ENCODE measurements around a stretch of chr17.

GRCh38 chr17:80867535-80868061, 124.0 kb upstream of the CHMP6 start:
- PRO-cap, 2 experiments = no peak in any of the 2 experiments

- PRO-cap, 2 experiments = no peak in any of the 2 experiments
Measured at GRCh38 chr17:80970007-80970972, 21.4 kb upstream of the CHMP6 start.

DNA sequence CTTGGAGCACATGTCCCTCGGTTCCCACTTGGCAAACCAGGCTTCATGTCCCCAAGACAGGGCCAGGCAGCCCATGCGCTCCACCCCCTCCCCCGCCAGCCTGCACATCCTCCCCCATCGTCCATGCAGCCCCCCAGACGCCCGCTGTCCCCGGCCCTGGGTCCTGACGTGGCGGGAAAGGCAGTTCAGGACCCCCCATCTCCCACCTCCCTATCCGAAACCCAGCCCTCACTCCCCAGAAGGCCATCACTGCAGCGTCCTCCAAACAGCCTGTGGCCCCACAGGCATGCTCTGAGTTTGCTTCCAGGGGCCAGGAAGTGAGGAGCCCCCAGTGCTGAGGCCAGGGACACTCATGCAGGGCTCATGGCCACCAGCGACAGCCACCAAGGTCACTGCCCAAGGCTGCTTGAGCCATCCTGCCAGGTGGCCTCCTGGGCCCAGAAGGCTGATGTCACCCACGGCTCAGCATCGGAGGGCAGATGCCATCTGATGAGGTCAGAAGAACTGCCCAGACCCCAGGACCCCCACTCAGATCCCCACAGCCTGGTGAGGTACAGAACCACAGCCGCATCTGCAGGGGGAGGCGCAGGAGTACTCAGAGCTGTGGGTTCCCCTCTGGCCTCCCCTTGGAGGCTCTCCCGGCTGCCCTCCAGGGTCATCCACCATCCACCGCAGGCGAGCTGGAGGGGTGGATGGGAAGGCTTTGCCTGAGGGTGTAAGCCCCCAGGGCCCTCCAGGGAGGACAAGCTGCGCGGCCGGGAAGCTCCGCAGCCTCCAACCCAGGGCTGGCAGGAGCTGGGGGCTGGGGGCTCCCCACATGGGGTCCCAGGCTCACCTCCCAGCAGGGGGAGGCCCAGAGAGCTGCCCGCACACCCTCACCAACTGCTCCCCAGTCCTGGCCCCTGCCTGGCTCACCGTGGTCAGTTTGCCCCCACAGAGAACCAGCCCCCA, 20.2 kb upstream of the CHMP6 start:
- PRO-cap, 2 experiments = no peak in any of the 2 experiments

DNA sequence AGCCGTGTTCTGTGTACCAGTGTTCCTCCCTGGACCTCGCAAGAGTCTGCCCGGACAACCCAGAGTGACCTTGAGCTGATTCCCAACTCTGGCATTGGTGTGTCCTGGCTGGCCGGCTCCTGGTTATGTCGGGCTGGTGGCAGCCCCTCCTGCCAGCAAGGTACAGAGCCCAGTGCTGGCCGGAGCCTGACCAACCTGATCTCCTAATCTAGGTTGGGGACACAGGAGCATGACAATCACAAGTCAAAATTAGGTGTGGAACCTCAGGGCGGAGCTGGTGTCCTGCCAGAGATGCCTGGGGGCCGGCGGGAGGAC, 9.6 kb downstream of the CHMP6 start:
- PRO-cap, 2 experiments = no peak in any of the 2 experiments

- PRO-cap, 2 experiments = no peak in any of the 2 experiments
Measured at GRCh38 chr17:81003946-81004905, 12.6 kb downstream of the CHMP6 start.

- PRO-cap, 2 experiments = no peak in any of the 2 experiments
Measured at GRCh38 chr17:81032139-81032536, 2.8 kb upstream of the BAIAP2 start.

DNA sequence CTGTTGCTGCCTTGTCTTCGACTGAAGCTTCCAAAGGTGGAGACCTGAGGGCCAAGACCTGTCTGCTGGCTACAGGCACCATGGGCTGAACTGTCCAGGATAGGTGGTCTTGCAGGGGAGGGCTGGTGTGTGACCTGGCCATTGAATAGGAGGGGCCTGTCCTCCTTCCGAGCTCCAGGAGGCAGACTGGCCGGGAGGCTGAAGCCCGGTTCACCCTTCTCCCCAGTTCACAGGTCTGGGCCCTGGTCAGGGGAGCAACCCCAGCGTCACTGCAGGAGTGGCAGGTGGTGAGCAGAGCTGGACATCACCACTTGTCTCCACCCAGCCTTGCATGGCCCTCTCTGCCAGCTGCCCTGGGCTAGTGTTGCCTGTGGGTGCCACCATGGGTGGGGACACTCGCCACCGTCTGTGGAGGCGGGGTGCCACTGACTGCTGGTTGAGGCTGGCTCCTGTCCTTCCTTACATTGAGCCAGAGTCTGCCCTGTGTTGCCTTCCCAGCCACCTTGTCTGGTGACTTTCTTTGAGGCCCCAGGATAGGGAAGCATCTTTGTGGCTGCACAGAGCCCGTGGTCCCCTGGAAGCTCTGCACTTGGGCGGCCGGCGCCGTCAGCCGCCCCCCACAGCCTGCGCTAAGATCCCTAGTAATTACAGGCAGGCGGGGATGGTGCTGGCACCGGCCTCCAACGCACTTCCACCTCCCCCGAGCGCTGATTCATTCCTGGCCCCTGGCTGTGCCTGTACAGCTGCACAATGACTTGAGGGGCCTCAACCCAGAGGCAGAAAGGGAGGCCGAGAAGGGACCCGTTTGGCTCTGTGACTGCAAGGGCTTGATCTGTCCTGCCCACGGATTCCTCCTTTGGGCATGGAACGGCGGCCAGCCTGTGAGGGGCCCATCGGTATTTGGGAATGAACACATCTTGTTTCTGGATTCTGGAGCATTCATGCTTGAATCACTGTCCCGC, 5.0 kb downstream of the BAIAP2 start:
- PRO-cap, 2 experiments = no peak in any of the 2 experiments

GRCh38 chr17:81049167-81049916, 14.4 kb downstream of the BAIAP2 start:
- PRO-cap, 2 experiments = peak in 1 of 2 experiments; most common plus-strand start chr17:81049669 (in 1)

GRCh38 chr17:81052557-81053648, 18.0 kb downstream of the BAIAP2 start:
- PRO-cap, 2 experiments = no peak in any of the 2 experiments

DNA sequence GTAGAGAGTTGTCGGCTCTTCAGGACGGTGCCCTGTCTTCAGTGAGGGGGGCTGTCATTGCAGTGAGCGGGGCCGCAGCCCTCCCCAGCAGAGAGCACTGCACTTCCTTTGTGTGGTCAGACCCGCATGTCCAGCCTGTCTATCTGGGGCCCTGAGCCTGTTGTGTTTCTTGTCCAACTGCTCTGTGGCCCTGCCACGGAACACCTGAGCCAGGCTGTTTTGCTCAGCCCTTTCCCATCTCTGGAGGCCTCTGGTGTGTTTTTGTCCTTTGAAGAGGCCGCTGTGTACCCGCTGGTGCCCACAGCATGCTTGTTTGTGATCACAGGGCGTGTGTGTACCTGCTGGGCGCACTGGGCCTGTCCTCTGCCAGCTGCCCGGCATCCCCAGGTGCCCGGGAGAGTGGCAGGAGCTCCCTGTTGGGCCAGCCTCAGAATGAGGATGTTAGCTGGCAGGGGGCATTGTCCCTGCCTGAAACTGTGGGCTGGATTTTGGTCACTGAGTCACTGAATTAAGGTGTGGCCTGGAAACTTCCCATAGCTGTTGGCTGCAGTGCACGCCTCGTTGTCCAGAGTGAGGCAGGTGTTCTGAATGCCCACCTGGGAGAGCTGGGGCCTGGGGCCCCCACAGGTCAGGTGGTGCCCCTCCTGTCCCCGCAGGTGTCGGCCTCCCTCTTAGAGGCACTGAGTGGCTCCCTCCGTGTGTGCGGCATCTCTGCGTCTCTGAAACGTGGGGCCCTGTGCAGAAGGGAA, 31.1 kb downstream of the BAIAP2 start:
- PRO-cap, 2 experiments = peak in 2 of 2 experiments; most common plus-strand start position 568 of the sequence (in 2); most common minus-strand start position 434 of the sequence (in 2)

- PRO-cap, 2 experiments = no peak in any of the 2 experiments
Measured at GRCh38 chr17:81084294-81085139, 49.6 kb downstream of the BAIAP2 start.

DNA sequence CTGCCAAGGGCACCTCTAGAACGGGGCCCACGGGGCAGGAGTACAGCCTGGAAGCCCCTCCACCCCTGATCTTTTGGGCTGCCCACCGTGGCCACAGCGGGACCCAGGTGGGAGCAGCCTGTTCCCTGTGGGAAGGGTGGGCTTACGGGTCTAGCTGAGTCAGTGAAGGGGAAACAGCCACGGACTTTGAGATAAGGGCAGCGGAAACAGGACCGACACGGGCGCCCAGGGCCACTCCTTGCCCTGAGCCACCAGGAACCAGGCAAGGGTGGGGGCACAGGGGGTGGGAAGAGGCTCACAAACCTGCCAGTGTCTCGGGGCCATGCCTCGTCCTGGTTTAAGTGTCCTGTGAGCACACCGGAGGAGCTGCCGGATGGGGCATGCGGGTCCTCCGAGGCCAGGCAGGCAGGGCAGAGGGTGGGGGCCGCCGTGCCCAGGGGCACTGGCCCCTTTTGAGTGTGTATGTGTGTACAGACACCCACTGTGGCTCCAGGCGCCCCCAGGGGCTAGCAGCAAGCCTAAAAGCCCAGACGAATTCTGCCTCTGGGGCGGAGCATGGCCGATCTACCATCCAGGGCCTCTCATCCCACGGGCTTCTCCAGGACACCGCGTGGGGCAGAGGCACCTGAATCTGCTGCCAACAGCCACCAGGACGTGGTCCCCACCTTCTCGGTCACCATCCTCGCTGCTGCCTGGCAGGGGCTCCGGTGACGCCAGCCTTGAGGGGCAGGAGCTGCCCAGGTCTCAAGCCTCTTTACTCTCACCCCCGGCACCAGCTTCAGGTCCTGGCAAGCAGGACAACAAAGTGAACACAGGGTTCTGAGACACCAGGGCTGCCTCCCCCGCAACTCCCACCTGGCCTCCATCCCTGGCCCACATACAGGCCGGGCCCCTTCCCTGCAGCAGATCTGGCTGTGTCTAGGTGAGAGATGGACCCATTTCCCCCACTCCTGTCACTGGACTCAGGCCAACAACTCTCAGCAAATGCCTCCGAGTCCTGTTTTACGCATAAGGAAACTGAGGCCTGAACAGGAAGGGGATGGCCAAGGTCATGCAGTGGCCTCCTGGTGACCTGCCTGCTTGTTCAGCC, 47.3 kb upstream of the PVALEF start:
- PRO-cap, 2 experiments = no peak in any of the 2 experiments

DNA sequence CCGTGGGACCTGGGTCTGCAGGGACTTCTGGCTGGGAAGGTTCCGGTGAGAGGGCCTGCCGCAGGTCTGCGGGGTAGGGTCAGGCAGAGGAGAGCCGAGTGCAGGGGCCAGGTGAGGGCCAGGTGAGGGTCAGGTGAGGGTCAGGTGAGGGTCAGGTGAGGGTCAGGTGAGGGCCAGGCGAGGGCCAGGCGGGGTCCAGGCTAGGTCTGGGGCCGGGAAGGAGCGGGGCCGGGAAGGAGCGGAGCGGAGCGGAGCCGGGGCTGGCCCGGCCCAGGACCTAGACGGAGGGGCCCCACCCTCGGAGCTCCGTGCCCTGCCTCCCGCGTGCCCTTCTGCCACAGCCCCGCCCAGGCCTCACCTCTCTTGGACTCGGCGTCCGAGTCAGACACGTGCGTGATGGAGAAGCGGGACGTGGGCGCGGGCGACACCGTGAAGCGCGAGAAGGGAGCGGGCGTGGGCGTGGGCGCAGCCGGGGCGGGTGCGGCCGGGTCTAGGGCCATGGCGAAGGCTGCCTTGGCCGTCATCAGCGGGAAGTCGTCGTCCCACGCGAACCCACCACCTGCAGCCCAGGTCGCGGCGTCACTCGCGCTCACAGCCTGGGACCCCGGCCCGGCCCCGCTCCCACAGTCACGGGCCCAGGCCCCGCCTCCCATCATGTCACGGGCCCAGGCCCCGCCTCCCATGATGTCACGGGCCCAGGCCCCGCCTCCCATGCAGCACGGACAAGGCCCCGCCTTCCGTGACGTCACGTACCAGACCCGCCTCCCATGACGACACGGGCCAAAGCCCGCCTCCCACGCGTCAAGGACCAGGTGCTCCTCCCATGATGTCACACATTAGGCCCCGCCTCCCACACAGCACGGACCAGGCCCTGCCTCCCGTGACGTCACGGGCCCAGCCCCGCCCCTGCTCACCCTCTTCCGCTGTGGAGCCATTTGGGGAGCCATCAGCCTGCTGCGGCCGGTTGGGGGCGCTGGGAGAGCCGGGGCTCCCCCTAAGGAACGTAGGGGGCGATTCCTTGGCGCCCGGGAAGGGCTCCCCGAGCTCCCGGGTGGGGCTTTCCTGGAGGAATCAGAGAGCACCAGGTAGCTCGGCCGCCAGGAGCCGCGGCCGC, 45.9 kb upstream of the PVALEF start:
- PRO-cap, 2 experiments = no peak in any of the 2 experiments

DNA sequence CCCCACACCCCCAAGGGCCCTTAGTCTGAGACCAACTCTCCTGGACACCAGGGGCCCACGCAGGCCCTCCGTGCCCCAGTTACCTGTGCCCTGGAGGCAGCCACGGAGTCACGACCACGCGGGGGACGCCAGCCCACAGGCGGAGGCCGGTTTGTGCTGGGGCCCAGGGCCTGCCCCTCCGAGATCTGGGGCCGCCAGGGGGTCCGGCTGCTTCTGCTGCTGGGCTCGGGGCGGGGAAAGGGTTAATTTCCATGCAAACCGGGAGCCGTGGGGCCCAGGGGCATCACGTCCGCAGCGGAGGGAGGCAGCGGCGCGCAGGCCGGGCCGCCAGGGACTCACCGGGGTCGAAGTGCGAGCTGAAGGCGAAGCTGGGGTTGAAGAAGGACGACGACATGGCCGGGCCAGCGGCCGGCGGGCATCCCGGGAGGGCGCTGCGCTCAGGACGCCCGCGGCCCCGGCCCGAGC, 324 bp downstream of the PVALEF start:
- PRO-cap, 2 experiments = peak in 1 of 2 experiments; most common plus-strand start position 365 of the sequence (in 1)

DNA sequence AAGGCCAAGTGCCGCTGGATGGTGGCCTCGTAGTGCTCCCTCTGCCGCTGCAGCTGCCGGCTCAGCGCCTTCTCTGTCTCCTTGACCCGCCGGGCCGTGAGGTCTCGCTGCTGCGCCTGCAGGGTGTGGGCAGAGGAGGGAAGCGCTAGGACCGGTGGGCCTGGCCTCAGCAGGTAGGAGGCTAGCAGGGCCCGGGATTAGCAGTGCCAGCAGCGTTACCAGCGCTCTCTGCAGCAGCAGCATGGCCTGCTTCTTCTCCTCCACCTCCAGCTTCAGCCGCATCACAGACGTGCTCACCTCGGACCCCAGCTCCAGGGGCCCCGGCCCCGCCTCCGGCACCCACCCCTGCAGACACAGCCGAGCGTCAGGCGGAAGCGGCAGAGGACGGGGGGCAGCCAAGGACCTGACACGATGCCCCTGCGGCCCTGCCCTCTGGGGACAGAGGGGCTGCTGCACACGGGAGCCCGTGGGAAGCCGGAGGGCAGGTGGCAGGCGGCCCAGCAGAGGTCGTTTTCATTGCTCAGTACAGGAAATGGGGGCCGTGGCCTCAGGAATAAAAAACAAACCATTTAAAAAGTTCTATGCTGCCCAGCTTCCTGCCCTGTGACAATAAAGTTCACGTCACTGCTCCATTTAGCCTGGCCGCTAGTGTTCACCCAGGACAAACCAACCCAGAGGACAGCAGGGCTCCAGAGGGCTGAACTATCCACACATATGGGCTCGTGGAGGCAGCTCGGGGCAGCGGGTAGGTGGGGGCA, 25.9 kb downstream of the CEP131 start:
- PRO-cap, 2 experiments = no peak in any of the 2 experiments

- PRO-cap, 2 experiments = no peak in any of the 2 experiments
Measured at GRCh38 chr17:81270749-81271246, 24.3 kb downstream of the SLC38A10 start.

DNA sequence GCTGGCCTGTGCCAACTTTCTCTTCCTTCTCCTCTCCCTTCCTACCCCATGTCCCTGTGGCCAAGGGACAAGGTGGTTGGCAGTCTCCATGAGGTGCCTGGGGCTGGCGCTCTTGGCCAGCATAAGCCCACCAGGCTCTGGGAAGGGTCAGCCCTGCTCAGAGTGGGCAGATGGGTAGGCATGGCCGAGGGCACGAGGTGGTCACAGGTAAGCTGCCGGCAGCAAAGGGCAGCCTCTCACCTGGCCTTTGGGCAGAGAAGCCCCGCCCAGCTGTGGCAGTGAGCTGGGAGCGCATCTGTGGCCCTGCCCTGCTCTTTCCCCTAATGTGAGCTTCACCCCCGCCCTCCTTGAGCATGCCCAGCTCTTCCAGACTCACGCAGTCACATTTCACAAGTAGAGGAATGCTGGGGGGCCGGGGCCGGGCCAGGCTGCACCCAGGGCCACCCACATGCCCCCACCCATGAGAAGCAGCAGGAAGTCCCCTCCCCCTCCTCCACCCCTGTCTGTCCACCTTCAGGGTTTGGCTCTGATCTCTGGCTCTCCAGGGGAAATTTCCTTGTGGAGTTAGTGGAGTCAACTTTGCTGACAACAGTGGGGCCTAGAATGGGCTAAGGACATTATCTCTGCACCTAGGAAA, 40.7 kb upstream of the SLC38A10 start:
- PRO-cap, 2 experiments = no peak in any of the 2 experiments

- PRO-cap, 2 experiments = no peak in any of the 2 experiments
Measured at GRCh38 chr17:81370305-81370724, 24.9 kb upstream of the BAHCC1 start.

DNA sequence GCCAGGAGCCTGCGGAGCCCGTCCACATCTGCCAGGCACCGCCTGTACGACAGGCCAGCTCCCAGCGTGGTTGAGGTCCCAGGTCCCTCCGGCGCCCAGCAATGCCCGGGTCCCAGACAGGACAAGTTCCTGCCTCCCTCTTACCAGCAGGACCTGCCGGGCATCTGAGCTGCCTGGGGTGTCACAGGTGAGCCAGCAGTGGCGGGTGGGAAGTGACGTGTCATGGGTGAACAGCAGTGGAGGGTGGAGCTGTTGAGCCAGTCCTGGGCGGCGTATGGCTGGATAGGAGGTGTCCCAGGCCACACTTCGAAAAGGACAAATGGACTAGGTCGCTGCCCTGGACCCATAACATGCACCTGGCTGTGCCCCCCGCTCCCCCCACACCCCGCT, 15.7 kb upstream of the BAHCC1 start:
- PRO-cap, 2 experiments = peak in 1 of 2 experiments; most common plus-strand start position 260 of the sequence (in 1); most common minus-strand start position 166 of the sequence (in 1)

DNA sequence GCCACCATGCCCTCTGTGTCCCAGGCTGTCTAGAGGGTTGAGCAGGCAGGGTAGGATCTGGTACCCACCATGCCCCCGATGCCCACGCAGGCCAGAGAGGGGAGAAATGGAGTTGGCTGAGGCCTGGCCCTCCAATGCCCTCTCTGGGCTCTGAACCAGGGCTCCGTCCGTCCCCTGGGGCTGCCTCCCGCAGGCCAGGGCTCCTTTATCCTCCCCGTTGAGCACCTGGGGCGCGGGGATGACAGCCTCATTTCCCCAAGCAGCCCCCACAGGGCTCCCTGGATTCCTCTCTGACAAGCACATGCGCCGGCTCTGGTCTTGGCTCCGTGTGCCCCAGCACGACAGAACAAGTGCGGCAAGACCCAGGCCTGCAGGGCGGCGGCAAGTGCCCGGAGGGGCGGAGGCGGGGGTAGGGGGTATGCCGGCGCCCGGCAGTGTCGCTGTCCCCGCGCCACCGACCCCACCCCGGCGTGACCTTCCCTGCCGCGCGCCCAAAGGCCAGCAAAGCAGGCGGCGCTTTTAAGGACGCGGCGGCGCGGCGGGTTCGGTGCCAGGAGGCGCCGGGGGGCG, 8.9 kb upstream of the BAHCC1 start:
- PRO-cap, 2 experiments = no peak in any of the 2 experiments

Data from Colon Carcinoma Metastatic in the Brain (tissue), 2 donors.